Temporal lobe (tissue), 2 donors: ENCODE measurements around the gene EMP2.

DNA sequence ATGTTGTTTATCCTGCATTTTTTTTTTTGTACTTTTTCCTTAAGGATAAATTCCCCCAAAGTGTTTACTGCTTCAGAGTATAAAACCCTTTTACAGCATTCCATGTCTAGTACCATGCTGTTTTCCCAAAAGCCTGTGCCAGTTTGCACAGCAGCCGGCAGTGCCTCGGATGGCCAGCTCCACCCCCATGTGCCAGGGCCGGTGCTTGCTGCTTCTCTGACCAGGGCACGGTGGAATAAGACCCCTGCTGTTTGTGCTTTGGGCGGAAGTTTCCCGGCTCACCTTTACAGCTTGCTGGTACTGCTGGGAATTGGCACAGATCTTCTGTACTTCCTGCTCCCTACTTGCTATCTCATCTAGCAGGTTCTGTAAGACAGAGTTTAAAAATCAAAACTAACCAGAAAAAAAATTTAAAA is 41.4 kb downstream of the UBN1 start:
- RAMPAGE, long total RNA: no peak

GRCh38 chr16:4922645-4923297 is 14.2 kb downstream of the PPL start:
- RAMPAGE, long total RNA: no peak

DNA sequence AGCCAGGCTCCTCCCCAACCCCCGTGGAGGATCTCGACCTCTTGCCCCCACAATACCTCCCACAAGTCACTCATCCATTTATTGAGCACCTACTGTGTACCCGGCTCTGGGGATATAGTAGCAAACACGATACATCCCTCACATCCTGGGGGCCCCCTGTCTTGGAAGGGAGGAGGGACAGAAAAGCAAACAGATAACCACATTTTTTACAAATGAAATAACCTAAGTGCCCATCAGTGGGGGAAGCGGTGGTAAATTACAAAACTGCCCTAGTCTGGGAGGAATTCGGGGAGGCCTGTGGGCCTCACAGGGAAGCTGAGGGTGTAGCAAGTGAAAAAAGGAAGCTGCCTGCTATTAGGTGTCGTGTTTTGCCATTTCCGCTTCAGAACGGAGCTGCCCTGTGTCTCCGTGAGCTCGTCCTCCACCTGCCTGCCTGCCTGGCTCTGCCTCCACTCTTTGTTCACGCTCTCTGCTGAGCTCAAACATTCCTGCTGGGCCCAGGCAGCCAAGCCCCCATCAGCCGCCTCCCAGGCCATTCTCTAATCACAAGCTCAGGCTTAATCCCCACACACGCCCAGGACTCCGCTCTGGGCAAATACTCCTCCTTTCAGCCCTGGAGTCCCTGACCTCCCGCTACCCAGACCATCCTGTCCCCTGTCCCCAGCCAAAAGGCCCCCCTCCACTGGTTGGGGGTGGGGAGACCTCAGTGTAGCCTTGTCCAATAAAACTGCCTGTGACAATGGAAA is 10.3 kb upstream of the SEC14L5 start:
- RAMPAGE, long total RNA: no peak

- RAMPAGE, long total RNA: no peak
These were observed 18.0 kb downstream of the SEC14L5 start for GRCh38 chr16:4976222-4976490.

- RAMPAGE, long total RNA: no peak
These were observed 8.8 kb downstream of the NAGPA start for GRCh38 chr16:5024782-5025459.

- RAMPAGE, long total RNA: no peak
These were observed 774 bp downstream of the NAGPA start for GRCh38 chr16:5032570-5033751.

DNA sequence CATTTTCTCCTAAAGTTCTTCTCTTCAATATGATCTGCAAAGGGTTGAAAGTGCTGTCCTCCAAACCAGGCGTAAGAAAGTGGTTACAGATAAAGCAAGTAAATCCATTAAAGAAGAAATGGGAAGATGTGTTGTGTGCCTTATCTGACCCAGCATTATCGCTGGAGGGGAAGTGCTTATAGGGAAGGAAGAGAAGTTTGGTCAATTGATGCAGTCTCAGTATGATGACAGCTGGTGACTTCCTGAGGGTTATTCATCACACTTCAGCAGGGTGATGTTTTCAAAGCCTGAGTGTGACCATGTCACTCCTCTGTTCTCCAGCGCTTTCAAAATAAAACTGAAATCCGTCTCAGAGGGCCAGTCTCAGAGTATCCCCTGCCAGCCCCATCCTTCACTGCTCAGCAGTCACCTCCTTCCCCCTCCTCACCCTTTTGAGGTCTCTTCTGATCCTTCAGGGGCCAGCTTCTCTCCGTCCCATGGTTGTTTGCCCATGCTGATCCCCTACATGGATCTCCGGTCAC is 808.5 kb downstream of the RBFOX1 start:
- RAMPAGE, long total RNA: no peak

DNA sequence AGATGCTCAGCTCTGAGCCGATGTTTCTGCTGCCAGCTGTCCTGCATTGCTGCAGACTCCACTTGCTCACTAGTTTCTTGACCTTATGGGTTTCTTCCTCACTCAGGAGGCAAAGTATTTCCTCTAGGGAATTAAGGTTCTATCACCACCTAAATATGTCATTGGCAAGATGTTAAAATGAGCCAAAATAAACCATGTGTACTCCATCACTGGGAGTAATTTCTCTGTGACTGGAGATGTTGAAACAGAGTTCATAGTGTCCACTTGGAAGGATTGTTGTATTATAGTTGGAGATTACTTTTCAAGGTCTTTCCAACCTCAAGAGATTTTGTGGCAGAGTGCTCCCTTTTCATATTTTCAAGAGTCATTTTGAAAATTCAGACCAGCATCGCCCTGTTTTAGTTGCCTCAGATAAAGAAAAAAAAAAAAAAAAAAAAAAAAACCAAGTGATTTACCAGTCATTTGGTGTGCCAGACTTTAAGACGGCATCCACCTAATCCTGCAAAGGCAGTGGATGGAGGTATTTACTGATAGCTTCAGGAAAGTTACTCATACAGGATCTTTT is 1255.1 kb downstream of the TMEM114 start:
- RAMPAGE, long total RNA: no peak

DNA sequence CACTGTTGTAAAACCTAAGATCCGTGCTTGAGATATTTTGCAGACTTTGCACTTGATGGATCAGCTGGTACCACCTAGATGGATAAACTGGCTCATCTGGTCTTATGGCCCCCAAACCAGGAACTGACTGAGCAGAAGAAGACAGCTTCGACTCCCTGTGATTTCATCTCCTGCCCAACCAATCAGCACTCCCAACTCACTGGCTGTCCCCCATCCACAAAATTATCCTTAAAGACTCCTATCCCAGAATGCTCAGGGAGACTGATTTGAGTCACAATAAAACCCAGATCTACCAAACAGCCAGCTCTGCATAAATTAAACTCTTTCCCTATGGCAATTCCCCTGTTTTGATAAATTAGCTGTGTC is 477.2 kb downstream of the TMEM114 start:
- RAMPAGE, long total RNA: no peak

DNA sequence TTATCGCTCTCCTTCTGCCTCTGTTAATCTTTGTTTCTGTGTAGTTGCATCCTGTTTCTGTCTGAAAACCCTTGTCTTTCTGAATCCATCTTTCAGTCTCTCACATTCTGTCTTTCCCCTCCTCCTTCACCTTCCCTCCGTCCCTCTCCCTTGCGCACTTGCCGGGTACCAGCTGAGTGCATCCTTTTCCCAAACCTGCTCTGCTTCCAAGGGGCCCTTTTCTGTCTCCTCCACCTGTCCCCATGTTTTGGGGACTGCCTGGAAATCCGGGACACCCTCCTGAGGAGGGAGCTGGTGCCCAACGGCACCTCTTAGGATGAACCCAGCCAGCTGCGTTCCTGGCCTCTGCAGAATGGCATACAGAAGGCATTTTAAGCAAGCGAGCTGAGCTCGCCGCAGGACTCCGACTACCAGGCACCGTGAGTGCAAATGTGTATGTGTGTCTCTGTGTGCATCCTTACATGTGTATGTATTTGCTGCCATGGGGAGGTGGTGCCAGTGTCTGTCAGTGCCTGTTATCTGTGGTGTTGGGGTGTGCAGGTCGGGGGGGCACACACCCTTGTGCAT is 39.1 kb downstream of the ABAT start:
- RAMPAGE, long total RNA: no peak

- RAMPAGE, long total RNA: no peak
These were observed 245 bp upstream of the CARHSP1 start for GRCh38 chr16:8869064-8869437.

GRCh38 chr16:8871082-8871423 is 2.2 kb upstream of the CARHSP1 start:
- RAMPAGE, long total RNA: no peak

GRCh38 chr16:8931953-8932203 is 31.8 kb downstream of the USP7 start:
- RAMPAGE, long total RNA: no peak

DNA sequence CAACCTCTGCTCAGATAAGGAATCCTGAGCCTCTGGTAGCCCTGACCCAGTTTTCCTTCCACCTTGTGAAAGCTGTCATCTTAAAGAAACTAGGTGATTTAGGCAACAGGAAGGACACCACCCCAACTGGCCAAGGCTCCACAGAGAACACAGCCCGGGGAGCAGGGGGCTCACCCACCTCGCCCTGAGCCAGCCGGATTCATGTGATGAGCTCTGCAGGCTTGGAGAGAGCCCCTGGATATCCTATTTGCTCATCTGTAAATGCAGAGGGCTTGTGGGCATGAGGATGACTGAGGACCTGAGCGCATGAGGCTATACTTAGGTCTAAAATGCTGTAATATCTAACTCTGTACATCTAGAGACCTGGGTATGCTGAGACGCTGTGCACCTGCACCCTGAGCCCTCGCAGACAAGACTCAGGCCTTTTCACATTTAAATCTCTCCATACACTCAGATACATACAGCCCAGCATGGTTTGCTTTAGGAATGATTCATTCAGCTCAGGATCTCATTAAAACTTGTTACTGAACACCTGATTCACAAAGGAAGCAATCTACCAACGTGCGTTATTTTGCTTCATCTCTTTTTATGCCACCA is 12.3 kb downstream of the USP7 start:
- RAMPAGE, long total RNA: no peak

DNA sequence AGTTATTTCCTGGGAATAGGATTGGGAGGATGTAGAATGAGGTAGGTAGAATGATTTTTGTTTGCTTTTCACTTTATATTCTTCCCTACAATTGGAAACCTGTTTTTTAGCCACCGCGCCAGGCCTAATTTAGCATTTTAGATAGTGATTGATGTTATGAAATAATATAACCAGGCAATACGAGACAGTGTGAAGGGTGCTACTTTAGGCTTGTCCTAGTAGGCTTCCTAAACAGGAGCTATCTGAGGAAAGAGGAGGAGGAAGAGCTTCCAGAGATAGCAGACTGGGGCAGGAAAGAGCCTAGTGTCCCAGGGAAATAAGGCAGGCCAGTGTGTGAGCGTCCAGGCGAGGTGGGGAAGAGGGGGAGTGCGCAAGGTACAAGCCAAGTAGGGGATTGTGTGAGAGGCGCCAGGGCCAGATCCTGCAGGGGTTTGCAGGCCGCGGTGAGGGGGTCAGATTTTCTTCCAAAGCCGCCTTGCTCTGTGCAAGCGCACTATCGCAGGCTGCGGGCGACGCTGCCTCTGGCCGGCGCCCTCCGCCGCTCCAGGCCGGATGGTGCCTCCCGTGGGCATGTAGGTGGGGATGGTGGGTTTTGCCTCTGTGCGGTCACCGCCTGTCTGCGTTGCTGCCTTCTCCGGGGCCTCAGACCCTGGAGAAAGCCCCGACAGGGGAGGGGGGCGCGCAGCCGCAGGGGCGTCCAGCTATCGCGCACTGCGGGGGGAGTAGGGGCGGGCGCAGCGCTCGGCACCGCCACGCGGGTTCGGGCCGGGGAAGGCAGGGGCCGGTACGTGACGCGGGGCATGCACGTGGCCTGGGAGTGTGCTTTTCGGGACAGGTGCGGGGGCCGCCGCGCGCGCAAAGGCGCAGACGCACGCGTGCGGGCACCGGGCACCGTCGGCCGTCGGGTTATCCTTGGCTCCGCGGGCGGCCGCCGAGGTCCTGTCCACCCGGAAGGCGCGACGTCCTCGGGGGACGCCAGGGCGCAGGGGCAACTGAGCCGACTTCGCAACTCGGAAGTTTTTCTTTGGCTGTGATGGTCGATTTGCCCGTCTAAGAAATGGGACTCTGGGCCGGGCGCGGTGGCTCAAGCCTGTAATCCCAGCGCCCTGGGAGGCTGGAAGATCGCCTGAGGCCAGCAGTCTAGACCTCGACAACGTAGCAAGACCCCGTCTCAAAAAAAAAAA is 1.3 kb upstream of the HAPSTR1 start:
- RAMPAGE, long total RNA: no peak

GRCh38 chr16:9090985-9091414 is 444 bp upstream of the HAPSTR1 start:
- RAMPAGE, long total RNA: no peak

DNA sequence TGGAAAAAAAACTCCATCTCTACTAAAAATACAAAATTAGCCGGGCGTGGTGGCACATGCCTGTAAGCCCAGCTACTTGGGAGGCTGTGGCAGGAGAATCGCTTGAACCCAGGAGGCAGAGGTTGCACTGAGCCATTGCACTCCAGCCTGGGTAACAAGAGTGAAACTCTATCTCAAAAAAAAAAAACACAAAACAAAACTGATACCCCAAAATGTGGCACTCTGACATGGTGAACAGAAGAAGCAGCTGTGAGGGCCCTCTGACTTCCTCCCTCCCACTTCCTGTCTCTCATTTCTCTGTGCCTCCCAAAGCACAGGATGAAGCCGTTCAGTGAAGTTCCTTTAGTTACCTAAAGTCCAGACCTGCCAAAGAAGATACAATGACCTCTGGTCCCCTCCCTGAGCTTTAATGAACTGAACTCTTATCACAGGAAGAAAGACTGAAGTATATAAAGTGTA is 93.3 kb upstream of the GRIN2A start:
- RAMPAGE, long total RNA: no peak

DNA sequence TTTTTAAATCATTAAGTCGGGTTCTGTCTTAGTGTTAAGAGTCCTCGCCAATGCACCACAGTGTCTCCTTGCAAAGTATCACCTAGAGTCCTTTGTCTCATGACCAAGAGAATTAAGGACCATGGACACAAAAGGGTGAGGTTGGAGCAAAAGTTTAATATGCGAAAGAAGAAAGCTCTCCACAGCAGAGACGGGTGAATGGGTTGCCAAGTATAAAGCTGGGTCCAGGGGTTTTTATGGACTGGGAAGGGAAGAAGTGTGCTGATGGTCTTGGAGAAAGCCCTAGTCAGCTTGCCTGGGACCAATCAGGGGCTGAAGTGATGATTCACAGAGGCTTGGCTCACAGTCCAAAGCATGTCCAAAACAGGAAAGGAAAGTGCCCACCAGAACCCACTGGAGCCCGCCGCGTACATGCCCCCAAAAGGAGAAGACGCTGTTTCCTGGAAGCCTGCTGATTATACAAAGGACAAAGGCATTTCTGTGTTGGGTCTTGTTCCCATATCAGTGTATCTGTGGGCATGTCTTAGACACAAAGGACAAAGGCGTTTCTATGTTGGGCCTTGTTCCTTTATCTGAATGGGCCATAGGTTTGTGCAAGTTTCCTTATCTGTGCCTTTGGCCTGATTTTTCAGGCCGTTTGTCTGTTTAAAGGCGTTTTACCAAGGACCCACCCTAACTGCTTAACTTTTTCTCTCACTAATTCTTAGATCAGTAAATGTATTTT is 28.8 kb upstream of the ATF7IP2 start:
- RAMPAGE, long total RNA: no peak

DNA sequence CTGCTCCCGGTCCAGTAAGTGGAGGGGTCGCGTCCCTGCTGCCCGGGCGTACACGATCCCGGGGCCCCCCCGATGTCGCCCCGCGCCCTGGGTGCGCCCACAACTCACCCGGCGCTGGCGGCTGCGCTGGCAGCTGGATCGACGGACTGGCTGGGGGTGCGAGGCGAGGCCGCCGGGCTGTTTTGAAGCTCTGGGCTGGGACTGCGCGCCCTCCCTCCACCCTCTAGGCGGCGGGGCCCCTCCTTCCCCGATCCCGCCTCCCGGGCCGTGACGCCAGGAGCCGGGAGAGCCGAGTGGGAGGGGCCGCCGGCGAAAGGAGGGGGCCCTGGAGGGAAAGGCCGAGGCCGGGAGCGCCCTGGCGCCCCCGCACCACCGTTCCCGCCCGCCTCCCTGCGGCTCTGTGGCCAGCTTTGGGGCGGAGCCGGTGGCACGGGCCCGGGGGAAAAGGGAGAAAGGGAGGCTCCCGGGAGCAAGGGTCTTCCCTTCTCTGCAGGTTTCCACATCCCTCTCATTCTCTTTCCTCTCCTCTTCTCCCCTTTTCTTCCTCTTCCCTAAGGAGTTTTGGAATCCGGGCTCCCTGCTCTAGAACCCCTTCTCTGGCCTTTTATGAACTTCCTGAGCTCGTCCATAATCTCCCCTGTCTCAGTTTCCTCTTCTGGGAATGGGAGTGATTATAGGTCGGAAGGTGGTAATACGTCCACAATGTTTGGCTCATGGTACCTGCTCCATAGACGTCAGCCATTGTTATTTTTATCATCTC is at the start of gene EMP2:
Gene EMP2 (minus strand): TSS at position 158 of the 760 bp plus-strand sequence.
- RAMPAGE, long total RNA: no peak

- RAMPAGE, long total RNA: no peak
These were observed 14.0 kb downstream of the NUBP1 start for GRCh38 chr16:10757538-10758209.